GM23338 (cell line): ENCODE measurements around the genes UGGT2 and MBNL2.

- PRO-cap, result no peak
- RAMPAGE, long total RNA, result no peak
Measured at GRCh38 chr13:91609693-91610138, 211.3 kb downstream of the GPC5 start.

DNA sequence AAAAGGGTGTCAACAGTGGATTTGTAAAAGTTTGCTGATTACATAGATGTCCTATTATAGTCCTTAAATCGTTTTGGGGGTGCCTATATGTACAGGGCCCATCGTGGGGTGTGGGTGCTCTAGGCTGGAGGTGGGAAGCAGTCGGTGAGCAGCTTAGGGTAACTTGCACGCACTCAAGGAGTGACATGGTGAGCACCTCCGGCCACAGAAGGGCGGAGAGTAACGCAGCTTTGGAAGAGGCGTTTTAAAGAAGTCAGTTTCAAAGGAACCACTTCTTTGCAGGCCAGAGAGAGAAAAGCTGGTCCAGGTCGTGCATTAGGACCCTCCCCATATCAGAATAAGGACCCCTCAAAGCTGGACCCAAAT is 363 bp downstream of the TGDS start:
- PRO-cap, result no peak
- RAMPAGE, long total RNA, result no peak

DNA sequence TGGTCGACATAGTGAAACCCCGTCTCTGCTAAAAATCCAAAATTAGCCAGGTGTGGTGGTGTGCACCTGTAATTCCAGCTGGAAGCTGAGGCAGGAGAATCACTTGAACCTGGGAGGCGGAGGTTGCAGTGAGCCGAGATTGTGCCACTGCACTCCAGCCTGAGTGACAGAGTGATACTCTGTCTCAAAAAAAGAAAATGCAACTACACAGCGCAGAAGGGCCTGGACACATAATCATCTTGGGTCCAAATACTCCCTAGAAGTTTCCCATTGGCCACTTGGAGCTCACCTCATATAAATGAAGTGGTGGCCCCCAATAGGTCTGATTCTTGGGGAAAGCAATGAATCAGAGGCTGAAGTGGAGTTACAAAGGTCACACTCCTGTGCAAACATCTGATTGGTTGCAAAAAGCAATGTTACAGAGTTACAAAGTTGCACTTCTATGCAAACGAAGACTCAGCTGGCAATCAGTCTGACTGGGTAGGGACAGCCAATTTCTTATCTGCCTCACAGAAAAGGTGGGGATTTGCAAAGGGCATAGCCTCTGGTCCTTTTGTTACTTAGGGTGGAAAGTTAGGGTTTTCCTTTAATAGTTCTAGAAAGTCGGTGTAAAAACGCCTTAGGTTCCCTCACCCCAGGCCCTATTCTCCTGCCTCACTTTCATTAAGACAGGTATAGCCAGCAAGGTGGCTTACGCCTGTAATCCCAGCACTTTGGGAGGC is 1.8 kb upstream of the GPR180 start:
- PRO-cap, result no peak
- RAMPAGE, long total RNA, result no peak

- PRO-cap, result no peak
- RAMPAGE, long total RNA, result no peak
Measured at GRCh38 chr13:94641339-94641606, 39.6 kb downstream of the GPR180 start.

- PRO-cap, result no peak
- RAMPAGE, long total RNA, result no peak
Measured at GRCh38 chr13:94662117-94662716, 50.1 kb downstream of the SOX21 start.

- PRO-cap, result no peak
- RAMPAGE, long total RNA, result no peak
Measured at GRCh38 chr13:95115417-95116212, 185.6 kb downstream of the ABCC4 start.

- PRO-cap, result no peak
- RAMPAGE, long total RNA, result no peak
Measured at GRCh38 chr13:95193375-95193929, 107.8 kb downstream of the ABCC4 start.

DNA sequence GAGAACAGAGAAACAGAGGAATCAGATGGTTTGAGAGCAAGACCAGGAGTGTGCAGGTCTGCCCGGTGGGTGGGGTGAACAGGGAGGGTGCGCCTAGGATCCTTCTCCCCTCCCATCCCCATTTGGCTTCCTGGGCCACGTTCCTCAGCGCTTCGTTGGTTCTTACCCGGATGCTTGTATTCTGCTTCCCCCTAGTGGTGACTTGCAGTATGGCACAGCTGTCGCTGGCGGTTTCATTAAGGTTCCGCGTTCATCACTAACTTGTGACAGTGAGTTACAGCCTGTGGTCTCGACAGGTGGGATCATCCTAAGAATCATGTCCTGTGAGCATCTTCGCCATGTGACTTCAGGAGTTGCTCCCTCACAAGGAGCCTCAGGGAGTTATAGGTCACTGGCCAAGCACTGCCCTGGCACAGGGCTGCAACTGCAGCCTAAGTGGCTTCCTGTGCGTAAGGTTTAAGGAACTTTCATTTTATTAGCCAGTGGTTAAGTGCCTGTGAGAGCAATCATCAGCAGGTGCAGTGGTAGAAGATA is 73.9 kb upstream of the CLDN10 start:
- PRO-cap, result no peak
- RAMPAGE, long total RNA, result no peak

GRCh38 chr13:95740785-95741079 is 63.8 kb downstream of the DNAJC3 start:
- PRO-cap, result unidirectional peak, minus-strand start at chr13:95740851
- RAMPAGE, long total RNA, result no peak

GRCh38 chr13:96052499-96053680 is at the start of gene UGGT2:
UGGT2 (minus strand) TSS chr13:96053401.
- PRO-cap, result bidirectional peak, plus-strand start at chr13:96052984, minus-strand start at chr13:96053019; bidirectional peak, plus-strand start at chr13:96053634, minus-strand start at chr13:96053387
- RAMPAGE, long total RNA, result no peak

GRCh38 chr13:96090281-96091006 is 537 bp downstream of the HS6ST3 start:
- PRO-cap, result bidirectional peak, plus-strand start at chr13:96090724, minus-strand start at chr13:96090651
- RAMPAGE, long total RNA, result no peak

DNA sequence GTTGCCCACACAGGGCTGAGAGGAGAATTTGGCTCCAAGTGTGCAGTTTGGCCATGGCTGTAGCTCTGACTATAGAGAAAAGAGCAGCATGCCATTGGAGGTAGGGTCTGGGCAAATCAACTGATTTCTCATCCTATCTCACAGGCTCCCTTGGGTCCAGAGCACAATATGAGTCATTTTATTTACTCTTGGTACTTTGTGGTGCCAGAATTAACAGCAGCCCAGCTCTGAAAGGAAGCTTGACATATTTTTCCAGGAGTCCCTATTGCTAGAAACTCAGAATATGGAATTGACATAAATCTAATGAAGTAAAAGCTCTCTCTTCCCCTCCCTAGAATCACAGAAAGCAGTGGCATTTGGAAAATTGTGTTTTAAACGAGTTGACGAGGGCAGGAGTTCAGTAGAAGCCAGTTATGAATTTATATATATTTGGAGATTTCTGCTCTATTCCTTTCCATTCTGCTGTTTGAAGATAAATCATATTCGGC is 357.8 kb downstream of the OXGR1 start:
- PRO-cap, result no peak
- RAMPAGE, long total RNA, result no peak

- PRO-cap, result unidirectional peak, plus-strand start at chr13:96993890
- RAMPAGE, long total RNA, result no peak
Measured at GRCh38 chr13:96993702-96994092, 579 bp downstream of the OXGR1 start.

- PRO-cap, result bidirectional peak, plus-strand start at chr13:97222333, minus-strand start at chr13:97222196; bidirectional peak, plus-strand start at chr13:97222586, minus-strand start at chr13:97222499
- RAMPAGE, long total RNA, result no peak
Measured at GRCh38 chr13:97221812-97223103, at the start of gene MBNL2. MBNL2 (plus strand) TSS chr13:97222333.

- PRO-cap, result no peak
- RAMPAGE, long total RNA, result no peak
Measured at GRCh38 chr13:97236190-97236818, 14.2 kb downstream of the MBNL2 start.

DNA sequence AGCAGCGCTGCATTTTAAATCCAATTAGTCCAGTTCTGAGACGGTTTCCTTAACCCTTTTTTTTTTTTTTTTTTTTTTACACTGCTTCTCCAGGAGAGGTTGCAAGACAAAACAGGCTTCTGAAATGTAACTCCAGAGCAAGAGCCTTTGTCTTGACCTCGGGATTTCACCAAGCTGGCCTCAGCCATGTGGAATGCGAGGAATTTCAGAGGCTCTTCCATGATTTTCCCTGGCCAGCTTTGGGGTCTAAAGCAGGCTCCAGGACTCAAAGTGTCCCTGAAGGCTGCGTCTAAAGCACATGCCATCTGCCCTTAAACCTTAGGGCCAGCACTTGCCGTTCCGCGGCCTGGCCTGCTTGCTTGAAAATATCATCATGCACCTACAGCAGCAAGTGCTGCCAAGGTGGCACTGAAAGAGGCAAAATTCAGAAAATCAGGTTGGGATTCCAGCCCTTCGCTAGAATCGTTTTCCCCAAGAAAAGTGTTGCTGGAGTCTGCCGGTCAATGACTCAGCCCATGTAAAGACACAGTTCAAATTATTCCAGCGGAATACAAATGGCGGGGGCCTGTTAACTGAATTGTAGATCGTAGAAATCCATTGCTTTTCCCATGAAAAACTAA is 105.7 kb upstream of the RAP2A start:
- PRO-cap, result bidirectional peak, plus-strand start at position 268 of the sequence, minus-strand start at position 126 of the sequence
- RAMPAGE, long total RNA, result no peak

- PRO-cap, result no peak
- RAMPAGE, long total RNA, result no peak
Measured at GRCh38 chr13:97339086-97340023, 94.6 kb upstream of the RAP2A start.

DNA sequence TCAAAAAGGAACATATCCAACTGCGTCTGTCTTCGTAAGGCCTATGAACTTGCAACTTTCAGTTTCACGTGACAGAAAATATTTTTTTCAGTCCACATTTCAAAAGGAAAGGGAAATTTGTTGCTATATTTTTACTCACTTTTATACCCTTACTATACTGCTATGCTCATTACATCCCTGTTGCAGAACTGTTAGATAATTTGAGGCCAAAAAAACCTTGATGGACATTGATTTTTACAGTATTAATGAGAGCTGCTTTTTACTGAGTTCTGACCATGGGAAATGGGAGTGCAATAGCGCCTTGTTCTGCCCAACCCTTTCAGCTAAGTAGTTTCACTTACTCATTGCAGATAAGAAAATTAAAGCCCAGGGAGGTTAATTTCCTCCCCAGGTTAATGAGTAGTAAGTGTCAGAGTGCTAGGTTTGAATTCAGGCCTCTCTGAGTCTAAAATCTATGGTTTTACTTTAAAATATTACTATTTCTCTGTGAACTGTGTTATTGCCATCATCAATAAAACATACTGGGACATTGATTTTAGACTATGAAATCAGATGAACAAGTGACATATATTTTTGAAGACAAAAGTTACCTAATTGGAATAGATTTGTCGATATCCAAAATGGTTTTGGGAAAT is 93.6 kb upstream of the RAP2A start:
- PRO-cap, result no peak
- RAMPAGE, long total RNA, result no peak

- PRO-cap, result no peak
- RAMPAGE, long total RNA, result no peak
Measured at GRCh38 chr13:97369092-97369586, 64.8 kb upstream of the RAP2A start.

DNA sequence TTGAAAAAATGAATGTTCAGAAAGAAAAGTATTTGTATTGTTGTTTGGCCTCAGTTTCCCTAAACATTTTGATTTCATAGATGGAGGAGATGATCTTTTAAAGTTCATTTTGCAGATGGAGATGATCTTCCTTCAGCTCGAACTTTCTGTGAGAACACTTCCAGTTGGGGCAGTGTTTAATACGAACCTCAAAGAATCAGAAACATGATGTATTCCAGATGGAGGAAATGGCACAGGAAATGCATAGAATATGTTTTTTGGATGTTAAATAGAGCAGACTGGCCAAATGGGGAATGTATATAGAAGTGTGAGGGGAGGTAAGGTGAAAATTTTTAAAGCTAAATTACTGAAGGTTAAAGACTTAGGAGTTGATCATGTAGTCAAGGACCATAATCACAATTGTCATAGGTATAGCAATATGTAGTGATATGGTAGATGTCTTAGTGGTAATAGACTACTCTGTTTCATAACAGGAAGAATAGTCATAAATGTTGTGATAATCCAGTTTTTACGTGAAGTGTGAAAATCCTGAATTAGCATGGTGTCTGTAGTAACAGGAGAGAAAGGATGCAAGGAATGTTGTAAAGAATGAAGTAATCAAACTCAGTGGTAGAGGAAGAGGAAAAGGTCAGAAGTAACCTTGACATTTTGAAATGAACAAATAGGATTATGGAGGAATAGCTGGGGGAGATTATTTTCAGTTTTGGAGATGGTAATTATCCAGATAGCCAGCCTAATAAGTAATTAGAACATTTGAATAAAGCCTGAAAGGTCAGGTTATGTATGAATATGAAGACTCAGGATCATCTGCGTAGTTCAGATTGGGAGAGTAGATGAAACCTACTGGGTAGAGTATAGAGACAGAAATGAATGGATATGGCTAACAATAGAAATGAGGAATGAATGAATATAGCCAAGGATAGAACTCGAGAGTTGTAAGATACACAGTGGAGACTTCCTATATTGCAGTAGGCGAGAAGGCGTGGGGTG is 5.2 kb downstream of the RAP2A start:
- PRO-cap, result no peak
- RAMPAGE, long total RNA, result no peak